Gallbladder (tissue), 1 donor: ENCODE results near the gene SUSD5.

DNA sequence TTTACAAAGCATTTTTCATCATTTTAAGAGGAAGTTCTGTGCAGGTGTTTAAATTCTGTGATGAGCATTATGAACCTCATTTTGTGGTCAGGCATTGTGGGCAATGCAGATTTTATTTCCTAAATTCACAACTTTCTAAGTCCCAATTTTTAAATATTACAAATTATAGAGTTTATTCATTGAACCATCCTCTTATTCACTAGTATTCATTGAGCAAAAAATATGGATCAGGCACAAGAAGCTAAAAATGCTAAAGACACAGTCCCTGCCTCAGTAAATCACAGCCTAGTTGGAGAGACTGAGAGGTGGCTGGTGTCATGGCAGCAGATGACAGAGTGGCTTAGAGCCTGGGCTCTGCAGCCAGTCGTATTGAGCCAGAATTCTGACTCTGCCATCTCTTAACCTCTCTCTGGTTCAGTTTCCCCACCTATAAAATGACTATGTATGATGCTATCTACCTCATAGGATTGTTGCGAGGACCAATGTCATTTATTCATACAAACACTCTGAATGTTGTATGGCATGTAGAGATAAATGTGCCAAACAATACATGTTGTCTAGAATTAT is 7.5 kb upstream of the TGFBR2 start:
- PRO-cap: no peak

- PRO-cap: no peak
Measured at GRCh38 chr3:30617441-30617896, 11.1 kb downstream of the TGFBR2 start.

DNA sequence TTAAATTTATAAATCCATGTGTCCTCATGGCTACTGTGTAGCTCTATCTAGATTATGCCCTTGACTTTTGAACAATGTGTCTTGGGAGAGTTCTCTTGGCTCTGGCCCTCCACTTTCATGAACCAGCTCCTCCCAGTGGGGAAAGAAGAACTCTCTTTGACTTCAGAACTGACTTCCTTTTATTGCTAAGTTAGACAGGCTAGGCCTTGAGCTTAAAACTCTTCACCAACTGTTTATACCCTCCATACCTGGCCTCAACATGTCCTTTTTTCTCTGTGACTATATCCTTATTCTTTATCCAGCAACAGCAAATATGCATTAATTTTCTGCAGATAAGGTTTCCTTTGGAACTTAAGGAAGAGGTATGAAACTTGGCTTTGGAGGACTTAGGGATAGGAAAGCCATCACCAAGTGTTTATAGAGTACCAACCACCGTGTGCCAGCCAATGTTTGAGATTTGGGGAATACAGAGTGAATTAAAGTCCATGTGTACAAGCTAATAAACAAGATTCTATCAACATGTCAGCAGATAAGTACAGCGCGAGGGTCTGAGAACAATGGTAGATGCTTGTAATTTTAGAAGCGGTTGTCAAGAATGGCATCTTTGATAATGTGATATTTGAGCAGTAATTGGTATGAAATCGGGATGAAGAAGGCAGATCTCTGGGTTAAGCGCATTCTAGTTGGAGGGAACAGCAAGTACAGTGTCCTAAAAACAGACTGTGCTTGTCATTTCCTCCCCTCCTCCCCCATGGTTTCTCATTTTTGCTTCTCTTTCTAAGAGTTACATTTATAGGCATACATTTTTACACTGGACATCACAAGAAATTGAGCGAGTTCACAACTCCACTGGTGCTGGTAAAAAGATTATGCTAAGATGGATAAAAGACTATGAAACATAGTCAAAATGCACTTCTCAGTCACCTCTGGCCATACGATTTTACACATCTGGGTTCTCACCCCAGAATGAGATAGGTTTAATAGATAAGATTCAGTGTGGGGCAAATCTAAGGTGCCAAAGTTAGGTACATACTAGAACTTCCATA is 23.2 kb downstream of the TGFBR2 start:
- PRO-cap: no peak

- PRO-cap: no peak
Measured at GRCh38 chr3:30639766-30640428, 33.5 kb downstream of the TGFBR2 start.

- PRO-cap: no peak
Measured at GRCh38 chr3:30658408-30659059, 52.1 kb downstream of the TGFBR2 start.

DNA sequence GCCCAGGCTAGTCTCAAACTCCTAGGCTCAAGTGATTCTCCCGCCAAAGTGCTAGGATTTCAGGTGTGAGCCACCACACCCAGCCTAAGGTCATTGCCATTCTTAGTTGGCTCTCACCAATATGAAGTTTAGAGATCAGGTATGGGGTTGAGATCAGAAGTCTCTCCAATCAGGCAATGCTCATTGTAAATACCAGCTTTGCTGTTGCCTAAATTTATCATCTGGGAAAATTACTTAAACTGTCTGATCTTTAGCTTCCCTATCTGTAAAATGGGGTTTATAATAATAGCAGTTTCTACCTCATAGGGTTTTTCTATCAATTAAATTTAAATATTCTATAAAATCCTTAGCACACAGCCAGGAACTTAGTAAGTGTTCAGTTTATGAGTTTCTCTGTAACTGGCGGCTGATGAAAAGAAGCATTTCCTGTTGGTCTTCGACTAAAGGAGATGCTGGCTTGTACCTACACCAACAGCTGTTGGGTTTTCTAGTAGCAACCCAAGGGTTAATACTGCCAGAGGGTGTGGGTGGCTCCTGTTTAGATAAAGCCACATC is 60.5 kb downstream of the TGFBR2 start:
- PRO-cap: no peak

- PRO-cap: no peak
Measured at GRCh38 chr3:30671412-30672536, 65.4 kb downstream of the TGFBR2 start.

DNA sequence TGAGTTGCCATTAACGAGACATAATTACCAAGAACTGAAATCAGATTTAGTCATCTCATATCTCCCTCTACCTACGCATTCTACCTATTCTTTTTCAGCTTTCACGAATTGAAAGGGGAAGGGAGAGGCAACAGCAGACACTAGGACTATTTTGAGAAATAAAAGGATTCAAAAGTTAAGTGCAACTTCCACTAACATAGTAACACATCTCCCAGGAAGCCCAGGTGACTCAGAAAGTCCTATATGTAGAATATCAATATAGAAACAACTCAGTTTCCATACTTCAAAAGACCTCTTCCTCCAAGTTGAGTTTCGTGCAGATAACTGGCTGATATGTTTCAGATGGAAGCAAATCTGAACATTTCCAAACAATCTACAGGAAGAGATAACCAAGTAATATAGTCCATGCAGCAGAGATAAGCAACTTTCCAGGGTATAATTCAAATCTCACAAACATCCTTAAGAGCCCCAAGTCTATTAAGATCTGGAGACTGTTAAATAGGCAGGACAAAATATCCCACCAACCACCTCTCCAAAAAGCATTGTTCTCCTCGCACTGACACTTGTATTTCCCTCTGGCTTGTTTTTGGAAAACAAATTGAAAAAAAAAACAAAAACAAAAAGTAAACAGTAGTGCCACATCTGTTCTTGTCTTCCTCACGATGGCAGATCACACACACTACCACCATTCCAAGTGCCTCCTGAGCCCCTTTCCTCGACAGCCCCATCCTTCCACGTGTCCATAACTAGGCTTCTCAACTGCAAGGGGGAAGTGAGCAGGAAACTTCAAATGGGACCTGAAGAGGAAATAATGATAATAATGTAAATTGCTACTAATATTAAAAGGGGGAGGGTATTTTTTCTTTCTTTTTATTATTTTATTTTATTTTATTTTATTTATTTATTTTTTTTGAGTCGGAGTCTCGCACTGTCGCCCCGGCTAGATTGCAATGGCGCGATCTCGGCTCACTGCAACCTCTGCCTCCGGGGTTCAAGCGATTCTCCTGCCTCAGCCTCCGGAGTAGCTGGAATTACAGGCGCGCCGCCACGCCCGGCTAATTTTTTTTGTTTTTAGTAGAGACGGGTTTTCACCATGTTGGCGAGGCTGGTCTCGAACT is 1.6 kb downstream of the OSBPL10 start:
- PRO-cap: no peak

DNA sequence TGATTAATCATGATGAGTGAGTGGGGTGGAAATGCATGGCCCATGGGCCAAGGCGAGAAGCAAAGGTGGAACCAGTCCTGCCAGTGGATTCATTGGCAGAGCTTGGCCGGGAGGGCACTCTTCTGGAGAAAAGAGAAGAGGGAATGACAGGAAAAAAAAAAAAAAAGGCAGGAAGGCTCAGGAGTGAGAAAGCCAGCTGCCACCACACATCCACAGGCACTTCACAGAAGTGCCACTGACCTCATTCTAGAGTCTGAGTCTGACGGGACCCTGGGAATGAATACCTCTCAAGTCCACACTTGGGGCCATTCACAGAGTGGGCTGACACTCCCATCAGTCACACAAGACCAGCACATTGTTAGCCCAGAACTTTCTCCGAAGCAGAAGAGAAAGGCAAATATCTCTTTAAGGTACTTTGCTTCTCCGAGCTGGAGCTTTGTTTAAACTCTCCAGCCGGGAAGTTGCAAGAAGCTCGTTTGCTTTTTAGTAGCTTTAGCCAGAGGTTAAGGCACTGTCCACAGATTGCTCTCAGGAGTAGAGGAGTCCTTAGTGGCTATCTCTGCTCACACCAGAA is 53.9 kb downstream of the CMTM6 start:
- PRO-cap: no peak

DNA sequence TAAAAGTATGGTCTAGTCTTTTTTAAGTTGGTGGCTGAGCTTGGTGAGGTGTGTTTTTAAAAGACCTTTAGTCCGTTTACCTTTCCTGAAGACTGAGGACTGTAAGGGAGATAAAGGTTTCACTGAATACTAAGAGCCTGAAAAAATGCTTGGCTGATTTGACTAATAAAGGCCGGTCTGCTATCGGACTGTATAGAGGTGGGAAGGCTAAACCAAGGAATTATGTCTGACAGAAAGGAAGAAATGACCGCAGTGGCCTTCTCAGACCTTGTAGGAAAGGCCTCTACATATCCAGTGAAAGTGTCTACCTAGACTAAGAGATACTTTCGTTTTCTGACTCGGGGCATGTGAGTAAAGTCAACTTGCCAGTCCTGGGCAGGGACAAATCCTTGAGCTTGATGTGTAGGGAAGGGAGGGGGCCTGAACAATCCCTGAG is 40.6 kb downstream of the CMTM6 start:
- PRO-cap: no peak

- PRO-cap: unidirectional peak, plus-strand start at chr3:32569697
Measured at GRCh38 chr3:32569355-32569937, 1.2 kb downstream of the DYNC1LI1 start.

- PRO-cap: no peak
Measured at GRCh38 chr3:32821129-32821530, 3.3 kb downstream of the TRIM71 start.

- PRO-cap: no peak
Measured at GRCh38 chr3:32869238-32870220, 51.7 kb downstream of the TRIM71 start.

DNA sequence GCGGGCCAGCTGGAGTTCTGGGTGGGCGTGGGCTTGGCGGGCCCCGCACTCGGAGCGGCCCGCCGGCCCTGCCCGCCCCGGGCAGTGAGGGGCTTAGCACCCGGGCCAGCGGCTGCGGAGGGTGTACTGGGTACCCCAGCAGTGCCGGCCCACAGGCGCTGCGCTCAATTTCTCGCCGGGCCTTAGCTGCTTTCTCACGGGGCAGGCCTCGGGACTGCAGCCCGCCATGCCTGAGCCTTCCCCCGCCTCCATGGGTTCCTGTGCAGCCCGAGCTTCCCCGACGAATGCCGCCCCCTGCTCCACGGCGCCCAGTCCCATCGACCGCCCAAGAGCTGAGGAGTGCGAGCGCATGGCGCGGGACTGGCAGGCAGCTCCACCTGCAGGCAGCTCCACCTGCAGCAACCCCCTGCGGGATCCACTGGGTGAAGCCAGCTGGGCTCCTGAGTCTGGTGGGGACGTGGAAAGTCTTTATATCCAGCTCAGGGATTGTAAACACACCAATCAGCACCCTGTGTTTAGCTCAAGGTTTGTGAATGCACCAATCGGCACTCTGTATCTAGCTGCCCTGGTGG is 48.5 kb upstream of the CCR4 start:
- PRO-cap: no peak

- PRO-cap: no peak
Measured at GRCh38 chr3:33012065-33012324, 60.6 kb downstream of the CCR4 start.

GRCh38 chr3:33096052-33096362 is 939 bp downstream of the GLB1 start:
- PRO-cap: no peak

- PRO-cap: no peak
Measured at GRCh38 chr3:33113546-33113647, 417 bp upstream of the CRTAP start.

- PRO-cap: no peak
Measured at GRCh38 chr3:33218390-33219382, at the start of gene SUSD5. Gene SUSD5 (minus strand): TSS chr3:33218810.

DNA sequence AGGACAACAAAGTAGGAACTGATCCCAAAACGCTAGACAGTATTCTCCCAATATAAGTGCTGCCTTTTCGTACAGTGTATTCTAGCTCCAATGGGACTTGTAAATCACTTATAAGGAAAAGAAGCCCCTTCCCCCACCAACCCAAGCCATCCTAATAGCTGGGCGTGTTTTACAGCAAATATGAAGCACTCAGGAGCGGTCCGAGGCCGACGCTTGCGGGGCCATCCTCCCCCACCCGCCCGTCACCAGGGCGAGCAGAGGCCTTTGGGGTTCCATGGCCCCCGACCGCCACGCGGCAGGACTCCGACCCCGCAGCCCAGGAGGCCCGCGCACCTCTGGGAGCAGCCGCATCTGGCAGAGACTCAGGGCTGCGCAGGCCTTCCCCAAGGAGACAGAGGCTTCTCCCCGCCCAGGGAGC is 885 bp downstream of the UBP1 start:
- PRO-cap: bidirectional peak, plus-strand start outside the sequence, minus-strand start at position 353 of the sequence

DNA sequence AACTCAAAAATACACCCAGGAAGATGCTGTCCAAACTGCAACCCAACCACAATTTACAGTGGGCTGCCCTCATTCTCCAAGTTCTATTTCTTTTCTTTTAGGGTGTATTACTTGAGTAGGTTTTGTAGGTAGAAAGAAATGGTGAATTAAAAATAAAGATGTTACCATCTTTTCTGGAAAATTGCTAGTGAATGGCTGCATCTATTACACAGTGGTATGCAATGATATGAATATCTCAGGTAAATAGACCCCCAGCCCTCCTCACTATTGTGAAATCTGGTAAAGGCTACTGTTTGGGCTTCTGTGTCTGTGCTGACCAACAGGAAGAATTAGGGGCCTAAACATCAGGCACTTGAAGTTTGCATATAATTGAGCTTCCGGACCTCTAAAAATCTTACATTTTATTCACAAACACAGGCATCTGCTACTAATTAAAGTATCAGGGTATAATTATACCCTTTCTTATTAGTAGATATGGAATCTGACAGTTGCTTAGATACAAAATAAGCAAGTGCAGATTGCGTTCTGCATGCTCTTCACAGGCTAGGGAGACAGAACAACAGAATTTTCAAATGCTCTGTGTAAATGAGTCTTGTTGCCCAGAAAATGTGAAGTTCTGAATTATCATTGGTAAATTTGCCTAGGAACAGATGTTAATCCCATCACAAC is 119.5 kb downstream of the PDCD6IP start:
- PRO-cap: no peak